Thoracic aorta (tissue), 1 donor: ENCODE measurements around the genes NDFIP2, SLITRK6 and GPC5.

GRCh38 chr13:78799558-78800011 is 140.6 kb upstream of the OBI1 start:
- RAMPAGE, long total RNA = no peak

GRCh38 chr13:78867839-78868201 is 208.9 kb upstream of the OBI1 start:
- RAMPAGE, long total RNA = no peak

DNA sequence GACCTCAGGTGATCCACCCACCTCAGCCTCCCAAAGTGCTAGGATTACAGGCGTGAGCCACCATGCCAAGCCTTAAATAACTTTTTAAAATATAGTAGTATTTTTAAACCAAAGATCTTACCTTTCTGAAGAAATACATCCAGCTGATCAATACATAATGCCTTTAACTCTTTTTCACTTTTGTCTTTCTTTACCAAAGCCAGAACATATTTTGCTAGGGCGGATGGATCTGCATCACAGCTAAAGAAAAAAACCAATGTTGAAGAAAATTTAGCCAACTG is 27.4 kb downstream of the RBM26 start:
- RAMPAGE, long total RNA = no peak

DNA sequence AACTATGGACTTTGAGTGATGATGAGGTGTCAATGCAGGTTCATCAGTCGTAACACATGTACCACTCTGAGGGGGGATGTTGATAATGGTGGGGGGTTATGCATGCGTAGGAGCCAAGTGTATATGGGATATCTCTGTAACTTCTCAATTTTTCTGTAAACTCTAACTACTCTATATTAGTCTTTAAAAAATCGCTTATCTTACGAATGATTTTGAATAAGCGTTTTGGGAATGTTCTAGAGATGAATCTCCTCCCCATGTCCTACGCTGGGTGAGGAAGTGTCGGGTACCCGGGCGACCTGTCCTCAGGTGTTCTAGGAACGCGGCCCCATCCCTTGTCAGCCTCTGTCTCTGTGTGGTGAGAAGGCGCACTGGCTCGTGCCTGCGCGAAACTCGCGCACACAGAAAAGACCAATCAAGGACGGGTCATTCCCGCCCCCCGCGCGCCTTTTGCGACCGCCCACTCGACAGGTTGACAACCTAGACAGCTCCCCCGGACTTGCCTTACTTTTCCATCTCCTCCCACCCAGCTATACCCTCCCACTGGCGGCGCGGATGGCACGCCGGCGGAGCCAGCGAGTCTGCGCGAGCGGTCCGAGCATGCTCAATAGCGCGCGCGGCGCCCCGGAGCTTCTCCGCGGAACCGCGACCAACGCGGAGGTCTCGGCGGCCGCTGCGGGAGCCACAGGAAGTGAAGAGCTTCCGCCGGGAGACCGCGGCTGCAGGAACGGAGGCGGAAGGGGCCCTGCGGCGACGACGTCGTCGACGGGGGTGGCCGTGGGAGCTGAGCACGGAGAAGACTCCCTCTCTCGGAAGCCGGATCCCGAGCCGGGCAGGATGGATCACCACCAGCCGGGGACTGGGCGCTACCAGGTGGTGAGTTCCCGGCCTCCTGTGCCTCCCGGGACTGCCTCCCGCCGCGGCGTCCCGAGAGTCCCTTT is at the start of gene NDFIP2:
NDFIP2 (plus strand) TSS at position 507 of the 941 bp plus-strand sequence.
- RAMPAGE, long total RNA = no peak

- RAMPAGE, long total RNA = start-site peak on the plus strand at chr13:79526136-79526224, 5 reads
Observed at GRCh38 chr13:79525619-79526498, 44.9 kb downstream of the NDFIP2 start.

DNA sequence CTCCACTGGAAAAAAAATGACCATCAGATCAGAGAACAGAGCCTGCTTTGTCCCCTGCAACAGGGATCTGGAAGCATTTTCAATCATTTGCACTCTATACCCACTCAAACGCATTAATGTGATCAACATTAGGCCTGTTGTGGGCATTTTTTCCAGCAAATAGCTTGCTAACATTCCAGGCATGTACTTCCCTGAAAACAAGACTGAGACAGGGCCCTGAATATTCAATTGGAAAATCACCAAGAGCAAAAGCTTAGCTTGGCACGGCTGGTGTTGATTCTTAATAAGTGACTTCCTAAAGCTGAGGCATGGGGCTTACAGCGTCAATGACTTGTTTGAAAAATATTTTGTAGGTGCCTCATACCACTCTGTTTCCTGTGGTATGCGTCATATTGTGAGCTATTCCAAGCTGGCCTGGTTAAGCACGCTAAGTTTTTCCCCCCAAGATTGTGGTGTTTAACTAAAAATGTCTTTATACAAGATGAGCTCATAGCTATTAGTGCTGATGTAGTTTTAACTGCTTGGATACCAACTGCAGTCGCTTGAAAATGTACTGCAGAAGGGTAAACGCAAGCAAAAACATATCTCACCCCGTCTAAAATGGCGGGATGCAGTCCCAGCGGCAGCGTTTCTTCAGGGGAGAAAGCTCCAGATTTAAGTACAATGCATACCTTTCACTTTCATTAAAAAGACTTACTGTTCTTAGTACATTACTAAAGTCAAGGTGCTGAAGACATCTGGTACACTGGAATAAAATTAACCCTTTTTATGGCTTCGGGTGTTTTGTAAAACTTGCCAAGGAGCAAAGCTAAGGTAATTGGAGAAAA is 404.2 kb downstream of the SPRY2 start:
- RAMPAGE, long total RNA = no peak

GRCh38 chr13:80341225-80342138 is 556 bp upstream of the SPRY2 start:
- RAMPAGE, long total RNA = no peak

GRCh38 chr13:80400135-80400640 is 59.3 kb upstream of the SPRY2 start:
- RAMPAGE, long total RNA = no peak

GRCh38 chr13:82153601-82153835 is 1728.8 kb downstream of the SLITRK1 start:
- RAMPAGE, long total RNA = no peak

DNA sequence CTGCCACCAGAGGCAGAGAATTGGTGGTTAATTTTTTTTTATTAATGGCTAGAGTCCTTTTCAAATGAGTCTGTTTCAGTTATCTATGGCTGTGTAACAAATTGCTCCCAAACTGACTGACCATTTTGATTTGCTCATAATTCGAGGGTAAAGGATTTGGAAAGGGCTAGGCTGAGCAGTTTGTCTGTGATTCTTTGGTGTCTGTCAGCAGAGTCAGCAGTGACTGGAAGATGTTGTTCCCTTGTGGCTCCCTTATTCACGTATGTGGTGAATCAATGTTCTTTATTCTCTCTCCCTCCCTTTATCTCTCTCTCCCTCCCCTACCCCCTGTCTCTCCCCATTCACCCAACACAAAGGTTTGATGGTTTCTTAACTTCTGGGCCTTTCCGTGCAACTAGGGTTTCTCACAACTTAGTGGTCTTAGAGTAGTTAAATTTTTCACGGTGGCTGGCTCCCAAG is 772.4 kb upstream of the SLITRK1 start:
- RAMPAGE, long total RNA = no peak

GRCh38 chr13:85363201-85364012 is 435.8 kb downstream of the SLITRK6 start:
- RAMPAGE, long total RNA = no peak

DNA sequence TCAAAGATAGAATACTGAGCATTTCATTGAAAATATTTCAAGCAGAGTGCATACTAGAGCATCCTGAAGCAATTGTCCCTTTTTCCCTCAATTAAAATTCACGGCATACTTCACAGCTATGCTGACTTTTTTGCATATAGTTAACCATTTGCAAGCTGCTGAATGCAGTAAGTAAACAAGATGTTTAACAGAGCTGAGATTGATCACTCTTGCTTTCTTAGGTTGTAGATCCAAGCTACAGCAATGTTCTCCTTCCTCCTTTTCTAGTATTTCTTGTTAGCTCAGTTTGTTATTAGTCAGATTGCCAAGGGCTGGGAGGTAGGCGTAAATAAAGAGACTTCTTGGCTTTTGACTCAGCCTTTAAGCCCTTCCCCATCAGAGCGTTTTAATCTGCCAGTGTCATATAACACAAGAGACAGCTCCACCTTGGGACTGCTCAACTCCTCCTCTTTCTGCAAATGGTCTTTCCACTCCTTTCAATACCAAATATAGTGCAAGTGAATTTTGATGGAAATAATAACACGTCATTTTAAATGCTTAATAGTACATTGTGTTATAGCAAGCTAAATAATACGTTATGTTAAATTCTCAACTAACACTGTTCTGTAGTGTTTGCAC is at the start of gene SLITRK6:
SLITRK6 (minus strand) TSS at position 336 of the 618 bp plus-strand sequence.
- RAMPAGE, long total RNA = no peak

DNA sequence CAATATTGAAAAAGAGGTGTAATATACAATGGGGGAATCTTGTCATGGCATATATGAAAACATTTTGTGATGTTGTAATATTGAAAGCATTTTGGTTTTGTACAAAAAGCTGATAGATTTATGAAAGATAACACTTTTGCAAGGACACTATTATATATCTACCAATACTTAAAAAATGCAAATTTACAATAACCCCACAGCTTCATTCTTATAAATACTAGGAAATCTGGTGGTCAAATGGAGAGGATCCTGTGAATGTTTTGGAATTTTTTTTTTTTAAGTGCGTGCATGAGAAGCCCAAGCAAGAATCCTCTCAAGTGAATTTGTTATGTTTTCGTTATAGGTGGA is 1263.0 kb downstream of the SLITRK5 start:
- RAMPAGE, long total RNA = no peak

DNA sequence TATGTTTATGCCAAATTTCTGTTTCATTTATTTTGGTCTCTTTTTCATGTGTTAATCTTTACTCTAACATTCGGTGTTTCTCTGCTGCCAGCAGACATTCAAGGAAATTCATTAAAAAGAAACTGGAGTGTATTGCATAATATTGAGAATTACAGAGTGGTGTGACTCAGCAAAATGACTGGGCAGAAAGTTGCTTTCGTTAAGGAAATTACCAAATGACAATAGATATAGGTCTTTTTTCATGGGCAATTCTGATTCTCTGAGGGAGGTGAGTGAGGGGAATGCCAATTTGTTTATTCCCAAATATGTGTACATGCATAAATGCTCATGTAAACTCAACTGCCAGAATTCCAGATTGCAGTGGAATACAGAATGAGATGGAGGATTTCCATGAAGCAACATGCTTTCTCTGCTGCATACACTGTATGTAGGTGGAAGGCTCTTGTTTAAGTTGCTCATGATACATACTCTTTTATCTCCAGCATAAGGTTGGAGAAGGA is 1730.1 kb downstream of the SLITRK5 start:
- RAMPAGE, long total RNA = no peak

- RAMPAGE, long total RNA = no peak
Observed at GRCh38 chr13:91398416-91399133, at the start of gene GPC5. TSS of gene GPC5 (plus strand) at chr13:91398621.

GRCh38 chr13:93341482-93341842 is 114.9 kb downstream of the GPC6 start:
- RAMPAGE, long total RNA = no peak

DNA sequence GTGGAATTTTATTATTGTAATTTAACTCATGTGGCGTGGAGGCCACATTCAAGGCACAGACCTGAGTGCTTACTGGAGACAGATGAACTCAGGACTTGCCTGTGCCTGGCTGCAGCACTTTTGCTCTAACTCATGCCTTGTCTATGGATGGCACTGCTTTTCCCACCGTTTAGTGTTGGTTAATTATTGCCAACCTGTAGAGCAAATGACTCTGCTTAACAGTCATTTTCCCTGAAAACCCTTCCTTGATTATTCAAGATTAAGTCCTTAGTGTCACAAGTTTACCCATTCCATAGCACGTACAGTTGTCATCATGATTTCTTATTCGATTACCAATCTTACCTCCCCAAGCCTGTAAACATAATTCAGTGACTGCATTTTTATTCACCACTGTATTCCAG is 541.5 kb downstream of the GPC6 start:
- RAMPAGE, long total RNA = no peak

GRCh38 chr13:94303279-94303523 is 176.3 kb downstream of the DCT start:
- RAMPAGE, long total RNA = no peak

- RAMPAGE, long total RNA = no peak
Observed at GRCh38 chr13:94326760-94327180, 152.7 kb downstream of the DCT start.

DNA sequence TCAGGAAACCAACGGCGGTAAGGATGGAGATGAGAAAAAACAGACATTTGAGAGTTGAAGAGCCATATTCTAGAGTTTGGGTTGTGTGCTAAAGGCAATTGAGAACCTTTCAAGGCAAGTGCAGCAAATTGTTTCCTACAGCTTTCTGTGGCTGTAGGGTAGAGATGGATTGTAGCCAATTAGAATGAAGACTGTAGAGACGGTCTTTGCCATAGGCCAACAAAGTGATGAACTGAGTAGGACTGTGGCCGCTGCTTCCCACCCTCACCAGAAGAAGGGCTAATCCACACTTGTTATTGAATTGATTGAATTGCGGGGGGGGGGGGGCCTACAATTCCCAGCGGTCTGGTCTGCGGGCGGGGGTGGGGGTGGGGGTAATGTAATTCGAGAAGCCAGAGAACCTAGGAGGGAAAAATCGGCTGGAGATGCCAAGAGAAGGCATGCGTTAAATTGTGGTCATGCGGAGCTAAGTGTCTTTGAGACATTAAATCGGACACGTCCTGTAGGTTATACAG is 674 bp upstream of the GPR180 start:
- RAMPAGE, long total RNA = no peak